Measurements from ENCODE around the genes MAST1, STX10 and DCAF15.

GRCh38 chr19:12772328-12772929 is 2.9 kb downstream of the HOOK2 start:
- RRBS, result no CpG with 5 or more reads among the region's 8 CpGs

- RRBS, result 2% methylated on average over 8 of the region's 73 CpGs
These were observed 6.9 kb upstream of the HOOK2 start for GRCh38 chr19:12781957-12782886.

- RRBS, result 13% methylated on average over 4 of the region's 14 CpGs
These were observed 1.9 kb upstream of the RTBDN start for GRCh38 chr19:12836337-12836669.

DNA sequence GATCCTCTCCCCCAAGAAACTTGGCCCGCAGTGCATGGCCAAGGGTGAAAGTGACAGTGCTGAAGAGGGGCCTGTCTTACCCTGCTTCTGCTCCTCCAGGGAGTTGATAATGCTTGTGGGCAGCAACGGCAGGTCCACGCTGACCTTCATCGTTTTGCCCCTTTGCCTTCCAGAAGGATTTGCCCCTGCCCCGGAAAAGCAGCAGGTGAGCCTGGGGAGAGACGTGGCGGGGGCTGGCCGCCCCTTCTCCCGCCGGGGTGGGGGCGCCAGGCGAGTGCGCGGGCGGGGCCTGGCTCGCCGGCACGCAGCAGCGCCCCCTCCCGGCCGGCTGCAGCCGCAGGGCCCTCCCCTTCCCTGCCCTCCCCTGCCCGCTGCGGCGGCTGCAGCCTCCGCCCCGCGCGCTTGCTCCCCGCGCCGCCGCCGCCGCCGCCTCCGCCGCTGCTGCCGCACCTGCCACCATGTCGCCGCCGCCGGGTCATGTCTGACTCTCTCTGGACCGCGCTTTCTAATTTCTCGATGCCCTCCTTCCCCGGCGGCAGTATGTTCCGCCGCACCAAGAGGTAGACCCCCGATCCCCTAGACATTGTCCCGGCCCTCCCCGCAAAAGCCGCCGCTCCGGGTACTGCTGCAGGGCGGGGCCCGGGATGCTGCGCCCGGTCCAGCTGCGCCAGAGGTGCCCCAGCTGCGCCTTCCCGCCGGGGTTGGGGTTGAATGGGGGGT is at the start of gene MAST1:
Gene MAST1 (plus strand): TSS at position 420 of the 720 bp plus-strand sequence.
- RRBS, result 2% methylated on average over 27 of the region's 64 CpGs

DNA sequence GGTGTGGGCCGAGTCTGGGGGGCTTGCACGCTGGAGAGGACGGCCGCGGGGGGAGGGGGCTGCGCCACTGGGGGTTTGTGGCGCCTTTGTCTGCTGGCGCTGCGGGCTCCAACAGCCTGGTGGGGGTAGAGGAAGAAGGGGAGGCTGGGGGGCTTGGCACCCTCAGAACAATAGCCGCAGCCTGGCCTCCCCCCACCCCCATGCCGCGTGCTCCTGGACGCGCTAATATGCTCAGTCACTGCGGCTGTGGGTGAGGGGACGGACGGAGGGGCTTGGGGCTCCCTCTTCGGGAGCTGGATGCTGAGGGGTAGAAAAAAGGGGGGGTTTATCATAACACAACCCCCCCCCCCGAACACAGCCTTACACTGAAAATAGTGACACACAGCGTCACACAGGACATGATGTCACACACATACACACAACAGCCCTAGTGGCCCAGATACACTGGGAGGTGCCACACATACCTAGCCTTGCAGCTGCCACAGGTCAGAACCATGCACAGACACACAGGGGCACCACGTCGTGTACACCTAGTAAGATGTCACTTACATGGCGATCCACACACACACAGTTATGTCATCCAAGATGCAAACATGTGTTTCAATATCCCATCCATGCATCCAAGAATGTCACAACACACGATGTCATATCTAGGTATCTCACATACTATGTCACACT is 640 bp downstream of the MAST1 start:
- RRBS, result no CpG with 5 or more reads among the region's 24 CpGs

GRCh38 chr19:12933923-12934294 is 398 bp upstream of the FARSA start:
- RRBS, result no CpG with 5 or more reads among the region's 9 CpGs

GRCh38 chr19:13009418-13009729 is 14.1 kb downstream of the NFIX start:
- RRBS, result no CpG with 5 or more reads among the region's 2 CpGs

DNA sequence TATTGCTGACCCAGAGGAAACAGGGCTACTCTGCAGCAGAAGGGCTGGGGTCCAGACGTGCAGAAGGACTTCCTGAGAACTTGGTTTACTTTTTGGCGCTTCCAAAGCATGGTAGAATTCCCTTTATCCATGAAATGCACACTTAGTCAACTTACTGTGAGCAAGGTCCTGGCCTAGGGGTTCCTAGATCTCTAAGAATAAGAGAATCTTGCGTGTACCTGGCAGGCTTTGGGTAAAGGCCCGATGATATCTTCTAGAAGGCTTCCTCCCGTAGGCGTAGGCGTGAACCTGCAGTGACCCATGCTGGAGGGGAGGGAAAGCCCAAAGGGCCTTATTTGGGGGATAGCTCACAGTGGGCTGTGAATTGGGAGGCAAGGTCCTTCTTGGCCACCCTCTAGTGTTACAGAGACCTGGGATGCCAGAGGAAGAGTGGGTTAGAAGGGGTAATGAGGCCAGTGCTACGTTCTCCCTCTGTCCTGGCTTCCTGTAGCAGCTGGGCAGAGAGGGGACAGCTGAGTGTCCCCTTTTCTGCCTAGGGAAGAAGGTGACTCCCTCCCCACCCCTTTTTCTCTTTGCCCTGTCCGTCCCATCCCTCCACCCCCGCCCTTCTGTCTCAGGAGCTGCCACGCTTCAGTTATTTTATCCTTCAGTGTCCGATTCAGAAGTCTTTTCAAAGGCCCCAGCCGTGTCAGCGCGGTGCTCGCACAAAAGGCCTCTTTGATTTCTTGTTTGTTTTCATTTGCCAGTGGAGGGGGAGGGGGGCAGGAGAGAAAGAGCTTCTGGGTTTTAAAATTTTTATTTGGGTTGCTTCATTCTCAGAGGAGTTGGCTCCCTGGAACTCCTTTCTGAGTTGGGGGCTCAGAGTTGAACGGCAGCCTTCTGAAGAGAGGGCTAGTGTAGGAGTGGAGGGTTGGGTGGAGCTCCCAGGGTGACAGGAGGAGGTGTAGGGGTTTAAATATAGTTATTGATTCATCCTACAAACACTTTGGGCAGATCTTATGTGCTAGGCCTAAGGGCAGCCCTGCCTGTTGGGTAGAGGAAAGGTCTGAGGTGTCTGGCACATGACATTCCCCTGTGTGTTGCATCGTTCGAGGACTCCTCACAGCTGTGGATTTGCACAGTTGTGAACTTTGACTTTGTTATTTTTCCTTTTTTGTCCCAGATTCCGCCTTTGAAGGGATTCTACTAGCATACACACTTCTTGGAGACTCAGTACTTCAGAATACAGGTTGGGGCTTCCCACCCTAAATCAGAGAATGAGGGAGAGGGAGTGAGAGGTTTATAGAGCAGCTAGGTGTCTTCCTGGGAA is 36.6 kb downstream of the NFIX start:
- RRBS, result no CpG with 5 or more reads among the region's 20 CpGs

- RRBS, result 3% methylated on average over 4 of the region's 53 CpGs
These were observed 41.7 kb downstream of the LYL1 start for GRCh38 chr19:13060613-13061677.

- RRBS, result no CpG with 5 or more reads among the region's 2 CpGs
These were observed 34.5 kb downstream of the LYL1 start for GRCh38 chr19:13068081-13068552.

DNA sequence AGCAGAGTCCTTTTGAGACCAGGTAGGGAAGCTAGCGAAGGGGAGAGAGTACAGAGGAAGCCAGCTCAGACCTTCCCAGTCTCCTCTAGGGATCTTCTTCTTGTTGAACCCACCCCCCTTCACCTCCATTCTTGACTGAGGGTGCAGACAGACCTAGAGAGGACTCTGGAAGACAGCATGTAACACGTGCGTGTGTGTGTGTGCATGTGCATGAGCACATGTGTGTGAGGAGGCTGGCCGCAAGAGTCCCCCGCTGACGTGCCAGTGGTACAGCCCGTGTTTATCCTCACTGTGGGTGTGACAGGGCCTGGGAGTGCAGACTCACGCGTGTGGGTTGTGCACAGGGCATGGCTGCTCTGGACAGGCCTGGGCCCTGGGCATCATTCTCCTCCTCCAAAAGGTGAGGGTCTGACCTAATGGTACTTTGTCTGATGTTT is 26.4 kb downstream of the LYL1 start:
- RRBS, result no CpG with 5 or more reads among the region's 9 CpGs

DNA sequence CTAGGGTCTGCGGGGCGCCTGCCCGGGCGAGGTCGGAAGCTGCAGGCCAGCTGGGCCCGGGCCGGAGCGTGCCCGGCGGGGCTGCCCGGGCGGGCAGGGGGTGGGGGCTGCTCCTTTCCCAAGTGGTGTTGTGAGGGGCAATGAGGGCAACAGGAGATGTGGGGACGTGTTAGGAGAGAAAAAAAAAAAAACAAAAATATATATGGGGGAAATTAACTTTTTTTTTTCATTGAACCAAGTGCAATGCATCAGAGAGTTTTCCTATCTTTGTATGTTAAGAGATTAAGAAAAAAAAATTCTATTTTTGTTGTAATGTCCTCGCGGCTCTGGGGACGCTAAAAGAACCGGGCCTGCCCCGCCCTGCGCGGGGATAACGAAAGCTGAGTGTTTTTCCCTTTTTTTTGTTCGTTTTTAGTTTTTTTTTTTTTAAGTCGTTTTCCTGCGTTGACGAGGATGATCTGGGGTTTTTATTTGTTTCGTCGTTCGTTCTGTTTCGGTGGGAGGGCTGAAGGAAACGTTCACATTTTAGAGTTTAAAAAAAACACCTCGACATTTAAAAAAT is 5.8 kb downstream of the LYL1 start:
- RRBS, result no CpG with 5 or more reads among the region's 31 CpGs

DNA sequence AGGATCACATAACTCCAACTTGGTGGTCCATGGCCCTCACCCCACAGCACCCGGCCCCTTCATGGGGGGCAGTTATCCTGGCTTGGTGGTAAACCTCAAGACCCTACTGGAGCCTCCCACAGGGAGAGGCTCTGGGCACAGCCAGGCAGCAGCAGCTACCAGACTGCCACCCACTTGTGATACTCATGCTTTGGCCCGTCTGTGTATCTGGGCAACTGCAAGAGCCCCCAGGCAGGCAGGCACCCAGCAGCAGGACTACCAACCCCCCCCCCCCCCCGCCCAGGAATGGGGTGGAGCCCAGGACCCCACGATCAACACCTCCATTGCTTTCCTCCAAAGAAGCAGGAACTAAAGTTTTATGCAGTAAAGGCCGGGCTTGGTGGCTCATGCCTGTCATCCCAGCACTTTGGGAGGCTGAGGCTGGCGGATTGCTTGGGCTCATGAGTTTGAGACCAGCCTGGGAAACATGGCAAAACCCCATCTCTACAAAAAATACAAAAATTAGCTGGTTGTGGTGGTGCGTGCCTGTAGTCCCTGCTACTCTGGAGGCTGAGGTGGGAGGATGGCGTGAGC is 975 bp upstream of the LYL1 start:
- RRBS, result no CpG with 5 or more reads among the region's 8 CpGs

- RRBS, result 2% methylated on average over 19 of the region's 80 CpGs
These were observed at the start of gene STX10 for GRCh38 chr19:13149635-13150603. Gene STX10, minus strand, starts transcription at chr19:13150375.

- RRBS, result 62% methylated on average over 17 of the region's 48 CpGs
These were observed 58.3 kb downstream of the IER2 start for GRCh38 chr19:13208353-13209020.

DNA sequence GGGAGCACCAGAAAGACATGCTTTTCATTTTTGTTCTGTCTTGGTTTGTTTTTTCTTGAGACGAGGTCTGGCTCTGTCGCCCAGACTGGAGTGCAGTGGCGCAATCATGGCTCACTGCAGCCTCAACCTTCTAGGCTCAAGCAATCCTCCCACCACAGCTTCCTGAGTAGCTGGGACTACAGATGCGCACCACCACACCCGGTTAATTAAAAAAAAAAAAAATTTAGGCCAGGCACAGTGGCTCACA is 6.1 kb upstream of the ZSWIM4 start:
- RRBS, result no CpG with 5 or more reads among the region's 5 CpGs

GRCh38 chr19:13812645-13813153 is 17.5 kb downstream of the ZSWIM4 start:
- RRBS, result no CpG with 5 or more reads among the region's 16 CpGs

- RRBS, result no CpG with 5 or more reads among the region's 4 CpGs
These were observed 38.6 kb downstream of the ZSWIM4 start for GRCh38 chr19:13833980-13834205.

GRCh38 chr19:13934640-13935525 is 3.3 kb downstream of the PODNL1 start:
- RRBS, result no CpG with 5 or more reads among the region's 11 CpGs

- RRBS, result 2% methylated on average over 17 of the region's 52 CpGs
These were observed at the start of gene DCAF15 for GRCh38 chr19:13952289-13952799. Gene DCAF15, plus strand, starts transcription at chr19:13952509.

All from Jurkat, Clone E6-1 (cell line).